ENCODE results near the genes IGFL4 and PNMA8A.

- PRO-cap, result no peak
Measured at GRCh38 chr19:45712052-45712866, 18.4 kb downstream of the FBXO46 start.

- PRO-cap, result bidirectional peak, plus-strand start at chr19:45717544, minus-strand start at chr19:45717323
Measured at GRCh38 chr19:45717130-45718034, 13.3 kb downstream of the FBXO46 start.

DNA sequence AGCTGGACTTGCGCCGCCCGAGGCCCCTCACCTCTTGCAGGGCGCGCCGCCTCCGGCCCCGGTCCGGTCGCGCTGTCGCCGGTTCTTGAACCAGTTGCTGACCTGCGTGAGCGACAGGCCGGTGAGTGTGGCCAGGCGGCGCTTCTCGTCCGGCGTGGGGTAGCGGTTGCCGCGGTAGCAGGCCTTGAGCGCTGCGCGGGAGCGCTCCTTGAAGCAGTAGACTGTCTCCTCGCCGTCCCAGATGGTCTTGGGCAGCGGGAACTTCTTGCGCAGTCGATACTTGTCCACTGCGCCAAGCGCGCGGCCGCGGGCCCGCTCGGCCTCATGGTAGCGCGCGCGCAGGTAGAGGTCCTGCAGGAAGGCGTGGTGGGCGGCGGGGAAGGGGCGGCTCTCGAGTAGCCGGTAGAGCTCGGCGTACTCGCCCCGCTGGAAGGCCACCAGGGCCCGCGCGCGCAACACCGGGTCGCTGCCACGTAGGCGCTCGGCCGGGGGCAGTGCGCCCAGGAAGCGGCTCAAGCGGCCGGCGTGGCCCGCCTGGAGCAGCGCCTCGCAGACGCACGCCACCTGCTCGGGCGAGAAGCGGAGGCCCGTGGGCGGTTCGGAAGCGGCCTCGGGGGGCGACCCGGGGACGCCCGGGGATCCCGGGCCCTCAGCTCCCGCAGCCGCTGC lies 907 bp downstream of the SIX5 start:
- PRO-cap, result bidirectional peak, plus-strand start at position 405 of the sequence, minus-strand start at position 249 of the sequence

DNA sequence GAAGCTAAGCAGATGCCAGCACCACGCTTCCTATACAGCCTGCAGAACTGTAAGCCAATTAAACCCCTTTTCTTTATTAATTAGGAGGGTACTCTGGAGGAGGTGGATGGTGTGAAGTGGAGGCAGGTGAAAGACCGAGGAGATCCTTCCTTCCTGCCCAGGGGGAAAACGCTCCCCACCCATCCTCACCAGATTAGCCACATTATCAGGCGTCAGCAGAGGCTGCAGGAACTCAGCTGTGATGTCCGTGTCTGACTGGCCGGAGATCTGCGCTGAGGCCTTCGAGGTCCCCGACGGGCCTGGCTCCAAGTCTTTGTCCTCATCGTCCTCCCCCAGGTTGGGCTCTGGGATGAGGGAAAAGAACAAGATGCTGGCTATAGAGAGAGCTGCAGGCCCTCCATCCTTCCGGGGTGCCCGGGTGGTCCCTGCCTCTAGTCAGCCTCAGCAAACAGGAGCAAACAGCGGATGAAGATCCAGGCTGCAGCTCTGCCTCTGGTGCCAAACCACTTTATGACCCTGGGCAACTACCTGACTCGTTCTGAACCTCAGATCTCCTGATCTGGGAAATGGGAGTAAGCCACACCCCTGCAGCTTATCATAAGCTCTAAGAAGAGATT lies 23.3 kb upstream of the RSPH6A start:
- PRO-cap, result no peak

- PRO-cap, result no peak
Measured at GRCh38 chr19:46040749-46041220, at the start of gene IGFL4. Gene IGFL4, minus strand, starts transcription at chr19:46041002.

DNA sequence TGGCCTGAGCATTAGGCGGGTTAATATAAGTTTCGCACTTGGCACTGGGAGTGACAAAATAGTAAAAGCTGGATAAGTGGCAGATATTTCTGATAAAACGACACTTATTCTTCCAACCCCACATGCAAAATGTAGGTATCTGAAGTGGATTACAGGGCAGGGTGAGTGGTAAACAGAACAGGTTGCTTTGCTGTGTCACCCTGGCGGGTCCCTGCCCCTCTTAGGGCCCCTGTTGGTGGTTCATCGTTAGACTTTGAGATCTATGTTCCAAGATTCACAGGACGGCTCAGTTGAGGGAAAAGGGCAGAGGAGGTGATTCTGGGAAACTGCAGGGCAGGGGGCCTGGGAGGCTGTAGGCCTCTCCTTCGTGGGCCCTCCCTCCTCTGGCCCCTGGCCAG lies 6.3 kb downstream of the HIF3A start:
- PRO-cap, result no peak

GRCh38 chr19:46350463-46351036 lies 3.7 kb downstream of the PPP5C start:
- PRO-cap, result no peak

DNA sequence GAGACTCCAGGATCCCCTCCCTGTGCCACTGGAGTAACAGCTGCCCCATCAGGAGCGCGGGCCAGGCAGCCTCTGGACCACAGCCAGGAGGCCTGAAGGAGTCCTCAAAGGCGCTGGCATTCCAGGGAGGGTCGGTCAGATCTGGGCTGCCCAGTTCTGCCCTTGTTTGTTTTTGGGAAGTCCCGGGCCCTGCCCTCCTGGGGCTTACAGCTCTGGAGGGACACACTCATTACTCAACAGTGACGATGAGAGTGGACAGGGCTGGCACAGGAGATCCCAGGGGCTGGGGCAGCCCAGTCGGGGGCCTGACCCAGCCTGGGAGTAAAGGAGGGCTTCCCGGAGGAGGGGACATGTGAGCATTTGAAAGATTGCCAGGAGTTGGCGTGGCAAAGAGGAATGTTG lies 4.7 kb downstream of the PPP5C start:
- PRO-cap, result no peak

GRCh38 chr19:46470862-46471905 lies at the start of gene PNMA8A:
Gene PNMA8A, minus strand, starts transcription at chr19:46471563.
- PRO-cap, result unidirectional peak, minus-strand start at chr19:46471420

- PRO-cap, result no peak
Measured at GRCh38 chr19:46487781-46488336, 7.8 kb downstream of the PNMA8B start.

DNA sequence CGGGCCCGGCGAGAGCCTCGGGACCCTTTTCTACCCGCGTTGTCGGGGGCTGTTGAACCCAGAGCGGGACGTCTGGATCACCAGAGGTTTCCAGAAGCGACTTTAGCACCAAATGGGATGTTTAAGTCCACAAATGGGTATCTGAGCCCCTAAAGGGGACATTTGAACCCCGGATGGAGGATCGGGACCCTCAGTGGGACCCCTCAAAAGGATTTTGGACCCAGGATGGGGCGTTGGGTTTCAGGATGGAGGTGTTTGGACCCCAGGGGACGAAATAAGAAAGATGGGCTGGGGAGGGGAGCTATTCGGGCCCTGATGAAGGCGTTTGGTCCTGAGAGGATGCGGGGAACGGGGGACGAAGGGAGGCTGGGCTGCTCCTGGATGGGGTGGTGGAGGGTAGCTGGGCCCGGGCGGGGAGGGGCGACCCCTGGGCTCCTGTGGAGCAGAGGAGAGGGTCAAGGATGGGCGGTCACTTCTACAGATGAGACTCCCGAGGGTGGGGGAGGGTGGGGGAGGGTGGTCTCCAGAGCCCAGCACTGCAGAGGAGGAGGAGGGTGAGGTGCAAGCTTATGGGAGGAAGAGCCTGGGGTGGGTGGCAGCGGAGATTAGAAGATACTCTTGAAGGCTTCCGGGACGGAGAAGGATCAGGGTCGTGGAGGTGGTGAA lies 540 bp downstream of the CALM3 start:
- PRO-cap, result no peak

GRCh38 chr19:46602292-46603261 lies 1.4 kb downstream of the CALM3 start:
- PRO-cap, result no peak

- PRO-cap, result no peak
Measured at GRCh38 chr19:46620237-46621564, 4.2 kb downstream of the PTGIR start.

DNA sequence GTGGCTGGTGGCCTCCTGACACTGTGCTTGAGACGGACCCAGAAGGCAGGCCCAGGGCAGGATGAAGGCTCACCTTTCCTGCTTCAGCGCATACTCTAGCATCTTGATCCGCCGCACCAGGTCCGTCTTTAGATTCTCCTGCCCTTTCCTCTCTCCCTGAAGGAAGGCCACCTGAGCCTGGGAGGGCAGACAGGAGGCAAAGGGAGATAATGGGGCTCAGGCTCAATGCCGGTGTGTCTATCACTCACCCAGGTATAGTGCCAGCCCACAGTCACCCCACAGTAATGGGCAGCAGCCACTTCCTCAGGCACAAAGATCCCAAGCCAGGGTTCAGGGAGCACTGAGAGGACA lies 7.2 kb upstream of the FKRP start:
- PRO-cap, result no peak

- PRO-cap, result no peak
Measured at GRCh38 chr19:46772467-46772810, 16.0 kb downstream of the SLC1A5 start.

DNA sequence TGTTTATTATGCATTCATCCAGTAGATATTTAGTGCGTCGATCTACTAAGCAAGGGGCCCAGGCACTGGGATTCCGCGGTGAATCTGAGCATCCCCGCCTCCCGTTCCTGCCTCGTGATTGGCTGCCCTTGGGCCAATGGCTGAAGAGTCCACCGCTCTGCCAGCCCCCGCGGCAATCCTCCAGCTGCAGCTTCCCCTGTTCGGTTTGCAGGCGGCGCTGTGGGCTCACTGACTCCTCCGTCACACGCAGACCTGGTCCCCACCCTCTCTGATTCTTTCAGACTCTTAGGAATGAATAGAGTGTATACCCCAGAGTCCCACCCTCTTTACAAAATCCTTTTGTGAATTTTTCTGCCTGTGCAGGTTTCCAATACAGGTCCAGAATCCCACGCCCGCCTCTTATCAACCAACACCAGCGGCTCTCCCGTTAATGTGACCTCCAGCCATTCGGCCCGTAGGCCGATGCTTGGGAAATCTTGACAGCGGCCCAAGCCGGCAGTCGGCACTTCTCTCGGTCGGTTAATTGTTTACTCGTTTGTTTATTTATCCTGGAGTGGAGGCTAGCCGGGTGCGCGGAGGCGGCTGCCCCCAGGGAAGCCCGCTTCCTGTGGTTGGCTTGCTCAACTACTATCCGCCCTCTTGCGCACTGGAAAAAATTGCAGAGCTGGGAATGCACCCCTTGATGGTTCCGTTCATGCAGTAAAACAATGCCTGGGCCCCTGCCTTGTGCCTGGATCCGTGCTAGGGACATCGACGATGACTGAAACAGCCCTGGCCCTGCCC lies 4.5 kb upstream of the ARHGAP35 start:
- PRO-cap, result bidirectional peak, plus-strand start at position 228 of the sequence, minus-strand start at position 67 of the sequence

GRCh38 chr19:46920264-46921384 lies 59.8 kb downstream of the ARHGAP35 start:
- PRO-cap, result no peak

DNA sequence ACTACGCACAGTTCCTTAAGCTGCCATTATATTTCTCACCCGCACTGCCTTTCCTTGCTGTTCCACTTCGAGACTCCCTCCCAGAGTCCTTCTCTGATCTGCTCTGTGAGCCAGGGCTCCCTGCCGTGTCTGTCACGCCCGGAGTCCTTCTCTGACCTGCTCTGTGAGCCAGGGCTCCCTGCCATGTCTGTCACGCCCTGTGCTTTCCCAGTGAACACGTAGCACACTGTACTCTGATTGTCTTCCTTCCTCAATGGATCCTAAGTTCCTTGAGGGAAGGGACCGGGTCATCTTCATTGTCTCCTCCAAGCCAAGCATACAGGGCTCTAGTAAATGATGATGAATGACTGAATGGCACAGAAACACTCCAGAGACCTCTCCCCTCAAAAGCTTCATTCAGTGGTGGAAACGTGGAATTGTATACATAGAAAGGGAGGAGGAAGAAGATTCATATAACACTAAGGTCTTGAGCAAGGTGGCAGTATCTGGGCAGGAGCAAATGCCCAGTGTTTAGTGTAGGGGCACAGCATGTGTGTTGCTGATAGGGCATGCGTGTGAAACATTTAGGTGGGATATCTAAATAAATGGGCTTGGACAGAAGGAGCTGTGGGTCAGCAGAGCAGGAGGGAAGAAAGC lies 51.8 kb upstream of the NPAS1 start:
- PRO-cap, result no peak

GRCh38 chr19:47110241-47110415 lies 3.4 kb downstream of the ZC3H4 start:
- PRO-cap, result no peak

- PRO-cap, result no peak
Measured at GRCh38 chr19:47145768-47146357, 15.2 kb downstream of the SAE1 start.